Skeletal muscle satellite cell (primary cell): ENCODE measurements around a stretch of chr5.

DNA sequence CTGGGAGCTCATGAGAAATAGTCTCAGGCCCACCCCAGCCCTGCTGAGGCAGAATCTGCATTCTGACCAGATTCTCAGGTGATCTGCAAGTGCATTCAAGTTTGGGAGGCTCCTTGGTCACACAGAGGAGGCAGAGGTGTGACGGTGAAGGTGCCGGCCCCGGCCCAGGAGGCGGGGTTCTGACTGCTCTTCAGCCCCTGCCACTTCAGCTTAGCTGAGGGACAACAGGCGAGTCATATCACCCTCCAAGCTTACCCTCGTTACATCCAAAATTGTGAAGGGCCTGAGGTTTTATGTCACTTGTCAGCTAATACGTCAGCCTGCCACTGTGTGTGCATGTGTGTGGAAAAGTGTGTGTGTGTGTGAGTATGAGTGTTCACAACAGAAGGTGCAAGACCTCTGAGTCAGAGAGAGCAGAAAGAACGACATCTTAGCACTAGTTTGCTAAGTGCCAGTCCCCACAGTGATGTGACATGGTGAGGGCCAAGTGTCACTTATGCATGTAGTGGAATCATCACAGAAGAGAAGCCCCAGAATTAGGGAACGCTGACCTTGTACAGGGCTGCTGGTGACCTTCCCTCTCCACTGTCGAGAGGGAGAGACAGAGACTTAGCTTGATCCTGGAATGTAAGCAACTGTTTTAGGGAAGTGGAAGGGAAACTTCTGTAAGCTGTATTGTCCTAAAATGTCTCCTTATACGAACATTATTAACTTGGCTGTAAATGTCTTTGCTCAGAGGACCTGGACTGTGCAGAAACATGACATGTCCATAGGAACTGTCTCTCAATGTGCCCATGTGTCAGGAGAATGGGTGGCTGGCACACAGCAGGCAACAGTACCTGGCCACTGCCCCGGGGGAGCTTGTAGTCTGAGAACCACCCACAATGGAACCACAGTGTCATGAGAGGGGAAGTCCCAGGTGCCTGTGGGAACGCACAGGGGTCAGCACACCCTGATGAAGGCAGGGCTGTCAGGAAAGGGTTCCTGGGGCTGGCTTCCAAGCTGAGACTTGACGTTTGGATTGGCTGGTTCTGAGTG is 34.3 kb downstream of the DAP start:
- CAGE, long polyA plus RNA, result no peak

- CAGE, long polyA plus RNA, result no peak
These were observed 31.4 kb downstream of the DAP start for GRCh38 chr5:10729533-10730095.

DNA sequence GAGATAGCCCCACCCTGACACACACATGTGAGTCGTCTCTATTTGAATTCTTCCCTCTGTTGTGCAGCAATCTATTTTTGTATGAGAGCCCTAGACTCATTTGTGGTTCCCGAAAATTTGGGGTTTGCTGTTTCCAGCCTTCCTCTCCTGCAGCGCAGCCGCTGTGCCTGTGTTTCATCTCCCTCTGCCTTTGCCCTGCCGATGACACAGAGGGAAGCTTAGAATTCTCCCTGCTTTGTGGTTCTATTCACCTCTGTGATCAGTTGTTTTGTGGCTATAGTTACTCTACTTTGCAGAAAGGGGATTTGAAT is 95.7 kb upstream of the DAP start:
- CAGE, long polyA plus RNA, result no peak

DNA sequence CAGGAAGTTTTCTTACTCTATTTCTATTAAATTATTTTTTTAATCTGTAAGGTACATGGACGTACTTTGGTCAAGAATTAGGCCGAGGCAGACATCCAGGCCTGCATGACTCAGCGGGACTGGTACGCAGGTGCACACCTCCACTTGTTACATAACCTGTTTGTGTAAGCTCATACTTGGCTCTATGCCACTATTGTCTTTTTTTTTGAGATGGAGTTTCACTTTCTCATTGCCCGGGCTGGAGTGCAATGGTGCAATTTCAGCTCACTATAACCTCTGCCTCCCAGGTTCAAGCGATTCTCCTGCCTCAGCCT is 201.0 kb upstream of the DAP start:
- CAGE, long polyA plus RNA, result no peak

DNA sequence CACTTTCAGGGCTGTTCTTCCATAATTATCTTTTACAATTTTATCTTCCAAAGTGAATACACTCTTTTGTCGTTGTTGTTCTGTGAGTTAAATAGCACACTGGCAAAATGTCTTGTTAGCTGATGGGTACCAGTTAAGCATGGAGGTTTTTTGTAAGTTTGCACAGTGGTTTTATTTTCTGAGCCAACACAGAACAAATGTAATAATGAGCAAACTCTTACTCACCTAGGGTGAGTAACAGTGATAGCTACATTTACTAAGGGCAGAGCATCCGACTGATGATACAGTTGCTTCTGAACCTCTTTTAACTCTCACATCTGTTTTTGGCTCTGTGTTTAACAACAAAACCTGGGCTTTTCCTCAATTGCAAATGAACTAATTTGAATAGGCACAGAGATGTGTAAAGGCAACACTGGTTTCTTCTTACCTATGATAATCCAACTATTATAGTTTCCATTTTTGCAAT is 103.1 kb downstream of the CTNND2 start:
- CAGE, long polyA plus RNA, result no peak

- CAGE, long polyA plus RNA, result no peak
These were observed 984.1 kb upstream of the CTNND2 start for GRCh38 chr5:12888389-12888700.

DNA sequence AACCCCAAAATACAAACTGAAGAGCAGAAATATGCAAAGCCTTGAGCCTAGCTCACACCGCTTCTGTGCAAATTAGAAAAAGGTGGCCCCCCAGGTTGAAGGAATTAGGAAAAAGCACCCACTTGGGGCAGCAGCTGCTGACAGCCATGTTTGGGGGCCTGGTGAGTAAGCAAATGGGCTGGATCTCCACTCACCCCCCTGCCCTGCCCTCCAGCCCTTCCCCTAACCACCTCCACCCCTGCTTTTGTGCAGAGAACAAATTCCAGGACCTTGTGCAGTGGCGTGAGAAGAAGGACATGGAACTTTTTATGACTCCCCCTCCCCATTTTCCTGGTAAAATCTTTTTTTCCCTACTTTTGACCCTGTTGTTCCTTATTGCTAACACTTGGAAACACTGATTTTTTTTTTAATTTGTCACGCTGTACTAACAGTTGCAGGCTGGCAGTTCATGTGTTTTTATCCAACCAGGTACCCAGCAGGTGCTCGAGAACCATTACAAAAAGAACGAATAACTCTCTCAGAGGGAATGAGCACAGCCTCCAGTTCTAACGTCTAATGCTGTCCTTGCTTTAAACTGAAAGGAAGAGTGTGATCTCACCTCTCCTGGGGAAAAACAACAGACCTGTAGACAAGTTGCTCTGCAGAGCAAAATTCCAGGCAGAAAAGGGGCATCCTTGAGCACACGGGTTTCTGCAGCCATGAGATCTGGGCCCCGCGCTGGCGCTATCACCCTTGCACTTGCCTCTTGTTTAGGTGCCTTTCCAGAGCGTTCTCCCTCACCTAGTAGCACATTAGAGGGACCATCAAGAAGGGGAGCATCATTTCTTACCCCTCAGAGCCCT is 92.3 kb upstream of the DNAH5 start:
- CAGE, long polyA plus RNA, result no peak

DNA sequence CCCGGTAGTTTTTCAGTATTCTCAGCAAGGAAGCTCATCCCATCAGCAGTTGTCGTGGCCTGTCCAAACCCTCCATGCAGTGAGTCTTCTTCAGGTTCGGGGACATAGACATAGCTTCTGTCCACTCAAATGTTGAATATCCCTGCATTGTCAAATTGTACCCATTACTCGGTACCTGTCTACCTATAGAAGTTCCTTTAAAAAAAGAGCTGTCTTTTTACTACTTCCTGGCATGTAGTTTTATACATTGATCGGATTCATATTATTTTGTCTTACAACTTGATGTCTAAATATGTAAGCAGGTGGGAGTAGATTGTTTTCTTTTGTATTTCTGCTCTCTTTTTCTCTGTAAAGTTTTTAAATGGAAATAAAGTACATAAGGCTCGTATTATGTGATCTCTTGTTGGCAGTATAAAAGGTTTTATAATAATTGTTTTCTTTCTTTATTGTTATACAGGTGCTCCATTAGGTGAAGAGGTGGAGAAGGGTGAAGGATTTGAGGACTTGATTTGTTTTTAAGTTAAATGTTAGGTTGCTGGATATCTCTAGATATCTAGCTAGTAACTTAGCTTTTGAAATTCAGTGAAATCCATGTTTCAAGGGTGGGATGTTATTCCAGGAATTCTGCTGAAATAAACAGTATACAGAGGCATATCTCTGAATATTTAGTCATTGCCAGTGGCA is 51.0 kb downstream of the TRIO start:
- CAGE, long polyA plus RNA, result no peak

- CAGE, long polyA plus RNA, result no peak
These were observed 114.0 kb downstream of the TRIO start for GRCh38 chr5:14256929-14257777.

DNA sequence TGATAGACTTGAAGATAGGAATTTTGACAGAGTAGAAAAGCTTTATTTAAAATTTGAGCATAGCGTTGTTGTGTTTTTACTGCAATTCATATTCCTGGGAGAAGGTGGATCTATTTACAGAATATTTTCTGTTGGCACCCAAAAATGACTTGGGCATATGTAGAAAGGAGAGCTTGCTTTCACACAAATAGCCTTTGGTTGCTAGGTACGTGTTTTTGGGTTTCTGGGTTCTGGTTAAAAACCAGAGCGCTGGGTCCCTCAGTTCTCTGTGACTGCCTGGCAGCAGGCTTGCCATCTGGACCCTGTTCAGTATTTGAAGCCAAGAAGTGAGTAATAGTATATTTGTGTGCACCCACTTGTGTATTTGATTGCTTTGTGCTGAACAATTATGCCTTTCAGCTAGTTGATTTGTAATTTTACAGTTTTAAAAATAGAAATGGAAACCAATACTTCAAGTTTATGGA is 153.3 kb downstream of the TRIO start:
- CAGE, long polyA plus RNA, result no peak

- CAGE, long polyA plus RNA, result no peak
These were observed 197.8 kb upstream of the OTULINL start for GRCh38 chr5:14383553-14384419.

DNA sequence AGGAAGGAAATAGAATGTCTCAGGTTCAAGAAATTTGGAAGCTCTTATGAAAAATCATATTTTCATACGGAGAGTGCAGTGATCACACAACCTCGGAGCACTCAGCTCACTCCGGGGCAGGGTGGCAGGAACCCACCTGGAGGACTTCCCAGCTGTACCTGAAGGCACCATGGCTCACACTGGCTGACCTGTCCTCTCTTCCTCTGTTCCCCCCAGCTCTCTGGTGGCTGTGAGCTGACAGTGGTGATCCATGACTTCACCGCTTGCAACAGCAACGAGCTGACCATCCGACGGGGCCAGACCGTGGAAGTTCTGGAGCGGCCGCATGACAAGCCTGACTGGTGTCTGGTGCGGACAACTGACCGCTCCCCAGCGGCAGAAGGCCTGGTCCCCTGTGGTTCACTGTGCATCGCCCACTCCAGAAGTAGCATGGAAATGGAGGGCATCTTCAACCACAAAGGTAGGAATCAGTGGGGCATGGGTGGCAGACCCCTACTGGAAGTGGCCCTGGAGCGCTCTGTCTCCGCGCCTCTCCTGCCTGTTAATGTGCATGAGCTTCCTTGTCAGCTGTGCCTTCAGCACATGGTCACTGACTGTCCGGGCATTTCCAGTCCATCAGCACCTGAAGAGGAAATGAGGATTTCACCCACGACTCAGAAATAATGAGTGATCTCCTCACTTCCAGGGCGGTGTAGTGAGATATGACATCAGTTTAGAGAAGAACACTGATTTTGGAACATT is 161.9 kb upstream of the OTULINL start:
- CAGE, long polyA plus RNA, result no peak

- CAGE, long polyA plus RNA, result no peak
These were observed 149.6 kb upstream of the OTULINL start for GRCh38 chr5:14431839-14432471.

GRCh38 chr5:14453535-14454056 is 128.0 kb upstream of the OTULINL start:
- CAGE, long polyA plus RNA, result no peak

DNA sequence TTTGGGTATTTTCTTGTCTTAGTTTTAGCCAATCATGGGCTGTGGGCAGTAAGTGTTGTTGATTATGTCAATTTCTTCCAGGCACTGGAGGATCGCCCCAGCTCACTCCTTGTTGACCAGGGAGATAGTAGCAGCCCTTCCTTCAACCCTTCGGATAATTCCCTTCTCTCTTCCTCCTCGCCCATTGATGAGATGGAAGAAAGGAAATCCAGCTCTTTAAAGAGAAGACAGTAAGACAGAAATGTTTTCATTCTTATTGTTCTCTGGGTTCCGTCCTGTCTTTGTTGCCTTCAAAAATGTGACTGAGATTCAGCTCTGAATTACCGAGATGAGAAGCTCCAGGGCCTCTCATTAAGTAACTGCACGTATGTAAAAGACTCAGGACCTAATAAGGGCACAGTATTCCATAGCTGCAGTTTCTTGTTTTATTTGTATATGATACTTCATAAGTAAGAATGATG is 110.3 kb upstream of the OTULINL start:
- CAGE, long polyA plus RNA, result no peak

- CAGE, long polyA plus RNA, result no peak
These were observed 21.4 kb upstream of the OTULINL start for GRCh38 chr5:14560027-14560843.

DNA sequence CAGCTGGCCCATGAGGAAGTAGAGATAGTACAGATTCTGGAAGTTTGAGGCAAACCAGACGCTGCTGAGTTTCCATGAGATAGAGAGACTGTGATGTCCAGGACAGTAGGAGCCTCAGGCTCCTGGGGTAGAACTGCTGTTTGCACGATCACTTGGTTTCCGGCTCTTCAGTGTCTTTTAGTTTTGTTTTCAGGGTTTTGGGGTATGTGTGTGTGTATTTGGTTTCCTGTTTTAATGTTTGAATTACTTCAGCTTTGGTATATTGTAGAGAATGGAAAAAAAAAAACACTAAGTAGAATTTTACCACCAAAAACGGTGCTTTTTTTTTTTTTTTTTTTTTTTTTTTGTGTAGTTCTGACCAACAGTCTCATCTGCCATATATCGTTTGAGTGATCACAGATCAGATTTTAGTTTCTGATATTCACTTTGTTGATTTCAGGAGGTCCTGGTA is 13.8 kb downstream of the OTULINL start:
- CAGE, long polyA plus RNA, result no peak

DNA sequence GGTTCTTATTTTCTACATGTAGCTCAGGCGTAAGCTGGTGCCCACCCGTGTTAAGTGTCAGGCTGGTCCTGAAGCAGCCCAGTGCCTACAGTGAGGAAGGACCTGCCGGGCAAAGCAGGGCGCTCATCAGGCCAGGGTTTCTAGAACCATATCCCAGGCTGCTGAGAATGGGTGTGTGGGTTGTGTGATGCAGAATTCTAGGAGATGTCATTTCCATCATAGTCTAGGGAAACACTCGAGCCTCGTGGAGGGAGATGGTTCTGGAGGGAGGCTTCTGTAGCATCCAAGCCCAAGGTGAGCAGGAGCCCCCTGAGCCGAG is 37.2 kb downstream of the OTULIN start:
- CAGE, long polyA plus RNA, result no peak

GRCh38 chr5:14702106-14702543 is 37.6 kb downstream of the OTULIN start:
- CAGE, long polyA plus RNA, result no peak

GRCh38 chr5:14900731-14901171 is 29.2 kb upstream of the ANKH start:
- CAGE, long polyA plus RNA, result no peak